ENCODE results near the genes HSD17B8, VPS52, SMIM40, KIFC1 and BAK1.

- RAMPAGE, long total RNA: no peak
- RRBS: 28% methylated on average over 20 of the region's 47 CpGs
Measured at GRCh38 chr6:33079919-33081017, 4.5 kb downstream of the HLA-DPB1 start.

DNA sequence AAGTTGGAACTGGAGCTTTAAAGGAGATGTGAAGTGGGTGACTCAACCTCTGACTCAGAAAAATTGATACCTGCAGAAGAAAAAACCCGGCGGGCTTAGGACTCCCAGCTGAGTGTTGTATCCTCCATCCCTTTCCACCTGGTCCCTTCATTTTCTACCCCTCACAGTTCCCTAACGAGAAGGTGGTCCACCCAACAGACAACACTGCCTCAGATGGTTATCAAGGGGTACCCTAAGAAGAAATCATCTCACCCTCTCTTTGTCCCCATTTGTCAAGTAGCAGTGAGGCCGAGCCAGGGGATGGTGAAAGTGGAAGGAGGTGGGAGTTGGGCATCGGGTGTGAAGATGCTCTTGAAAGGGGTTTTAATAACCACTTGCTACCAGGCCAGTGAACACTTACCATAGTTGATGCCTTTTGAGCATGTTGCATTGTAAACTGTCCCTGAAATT, 13.0 kb downstream of the HLA-DPB1 start:
- RAMPAGE, long total RNA: no peak
- RRBS: no CpG with 5 or more reads among the region's 5 CpGs

- RAMPAGE, long total RNA: no peak
- RRBS: no CpG with 5 or more reads among the region's 11 CpGs
Measured at GRCh38 chr6:33160602-33161303, 31.5 kb downstream of the COL11A2 start.

DNA sequence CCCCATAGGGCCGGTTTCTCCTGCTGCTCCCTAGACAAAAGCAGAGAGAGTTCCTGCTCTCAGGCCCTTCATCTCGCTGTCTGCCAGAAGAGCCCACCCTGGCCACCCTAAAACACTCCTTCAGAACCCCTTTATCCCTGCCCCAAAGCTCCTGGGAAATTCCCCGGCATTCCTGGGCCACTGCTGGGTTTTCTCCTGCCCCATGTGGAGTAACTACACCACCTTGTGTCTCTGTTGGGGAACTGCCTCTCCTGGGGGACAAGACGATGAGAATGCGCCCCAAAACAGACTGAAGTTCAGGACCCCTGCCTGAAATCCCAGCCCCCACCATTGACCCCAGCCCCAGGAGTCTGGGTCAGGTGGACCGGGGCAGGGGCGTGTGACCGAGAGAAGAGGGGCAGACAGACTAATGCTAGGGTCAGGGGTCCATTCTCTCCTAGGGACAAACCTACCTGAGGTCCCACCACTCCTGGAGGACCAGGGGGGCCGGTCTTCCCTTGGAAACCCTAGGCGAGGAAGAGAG, 19.6 kb downstream of the COL11A2 start:
- RAMPAGE, long total RNA: no peak
- RRBS: no CpG with 5 or more reads among the region's 10 CpGs

GRCh38 chr6:33197615-33197960, 2.9 kb downstream of the RXRB start:
- RAMPAGE, long total RNA: no peak
- RRBS: no CpG with 5 or more reads among the region's 12 CpGs

GRCh38 chr6:33204625-33205158, at the start of gene HSD17B8:
Gene HSD17B8, plus strand, starts transcription at chr6:33204655.
- RAMPAGE, long total RNA: no peak
- RRBS: 1% methylated on average over 9 of the region's 34 CpGs

- RAMPAGE, long total RNA: no peak
- RRBS: no CpG with 5 or more reads among the region's 18 CpGs
Measured at GRCh38 chr6:33205159-33205886, 868 bp downstream of the HSD17B8 start.

- RAMPAGE, long total RNA: start-site peak on the plus strand at chr6:33272074-33272084, 30,665 and 284 reads in 2 replicates
- RRBS: 1% methylated on average over 20 of the region's 43 CpGs
Measured at GRCh38 chr6:33271524-33272200, at the start of gene VPS52. Gene VPS52, minus strand, starts transcription at chr6:33271876.

- RAMPAGE, long total RNA: no peak
- RRBS: 54% methylated on average over 12 of the region's 43 CpGs
Measured at GRCh38 chr6:33314841-33315546, 1.1 kb upstream of the TAPBP start.

DNA sequence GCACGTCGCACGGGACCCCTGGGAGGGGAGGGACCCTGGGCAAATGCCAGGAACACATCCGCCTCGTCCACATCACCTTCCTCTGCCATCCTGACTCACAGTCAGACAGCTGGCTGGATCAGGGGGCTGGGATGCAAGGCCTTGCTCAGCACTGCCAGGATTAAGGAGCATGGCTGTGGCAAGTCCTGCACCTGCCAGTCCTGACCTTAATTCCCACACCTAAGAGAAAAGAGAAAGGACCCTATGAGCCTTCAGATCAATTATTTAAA, at the start of gene SMIM40:
Gene SMIM40 (minus strand): TSS at position 103 of the 269 bp plus-strand sequence.
- RAMPAGE, long total RNA: no peak
- RRBS: no CpG with 5 or more reads among the region's 5 CpGs

GRCh38 chr6:33391753-33392724, at the start of gene KIFC1:
Gene KIFC1, plus strand, starts transcription at chr6:33391823.
- RAMPAGE, long total RNA: no peak
- RRBS: 2% methylated on average over 29 of the region's 53 CpGs

GRCh38 chr6:33427422-33428443, 7.9 kb downstream of the SYNGAP1 start:
- RAMPAGE, long total RNA: no peak
- RRBS: 4% methylated on average over 47 of the region's 103 CpGs

DNA sequence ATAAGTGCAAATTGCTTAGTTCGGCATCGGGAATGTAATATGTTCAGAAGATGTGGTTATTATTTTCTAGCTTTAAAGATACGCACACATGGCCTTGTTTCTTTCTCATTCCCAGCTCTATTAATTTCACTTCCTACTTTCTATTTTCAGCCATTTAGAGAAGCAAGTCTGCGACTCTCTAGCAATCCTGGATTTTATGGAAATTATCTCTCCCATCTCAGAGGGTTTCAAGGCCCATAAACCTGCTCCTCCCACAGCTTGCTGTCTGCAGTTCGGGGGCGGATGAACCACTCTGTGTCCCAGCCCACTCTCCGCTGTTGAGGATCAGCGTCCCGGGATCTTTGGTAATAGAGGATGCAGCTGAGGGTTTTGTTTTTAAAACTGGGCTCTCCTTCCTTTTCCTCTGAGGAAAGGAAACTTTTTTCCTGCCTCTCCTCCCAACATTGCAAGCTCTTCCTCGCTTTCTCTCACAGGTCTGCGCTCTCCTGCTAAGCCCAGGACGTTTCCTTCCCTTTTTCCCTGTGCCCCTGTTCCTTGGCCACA, 54.6 kb downstream of the ZBTB9 start:
- RAMPAGE, long total RNA: no peak
- RRBS: no CpG with 5 or more reads among the region's 12 CpGs

- RAMPAGE, long total RNA: no peak
- RRBS: 2% methylated on average over 11 of the region's 23 CpGs
Measured at GRCh38 chr6:33579874-33580700, at the start of gene BAK1. Gene BAK1, minus strand, starts transcription at chr6:33580276.

- RAMPAGE, long total RNA: no peak
- RRBS: no CpG with 5 or more reads among the region's 4 CpGs
Measured at GRCh38 chr6:33597877-33598461, 17.9 kb upstream of the BAK1 start.

- RAMPAGE, long total RNA: no peak
- RRBS: 3% methylated on average over 45 of the region's 97 CpGs
Measured at GRCh38 chr6:33633361-33634371, 12.5 kb downstream of the ITPR3 start.

- RAMPAGE, long total RNA: no peak
- RRBS: no CpG with 5 or more reads among the region's 20 CpGs
Measured at GRCh38 chr6:33705609-33706770, 5.5 kb downstream of the UQCC2 start.

GRCh38 chr6:33731664-33732741, 14.7 kb downstream of the IP6K3 start:
- RAMPAGE, long total RNA: no peak
- RRBS: no CpG with 5 or more reads among the region's 18 CpGs

DNA sequence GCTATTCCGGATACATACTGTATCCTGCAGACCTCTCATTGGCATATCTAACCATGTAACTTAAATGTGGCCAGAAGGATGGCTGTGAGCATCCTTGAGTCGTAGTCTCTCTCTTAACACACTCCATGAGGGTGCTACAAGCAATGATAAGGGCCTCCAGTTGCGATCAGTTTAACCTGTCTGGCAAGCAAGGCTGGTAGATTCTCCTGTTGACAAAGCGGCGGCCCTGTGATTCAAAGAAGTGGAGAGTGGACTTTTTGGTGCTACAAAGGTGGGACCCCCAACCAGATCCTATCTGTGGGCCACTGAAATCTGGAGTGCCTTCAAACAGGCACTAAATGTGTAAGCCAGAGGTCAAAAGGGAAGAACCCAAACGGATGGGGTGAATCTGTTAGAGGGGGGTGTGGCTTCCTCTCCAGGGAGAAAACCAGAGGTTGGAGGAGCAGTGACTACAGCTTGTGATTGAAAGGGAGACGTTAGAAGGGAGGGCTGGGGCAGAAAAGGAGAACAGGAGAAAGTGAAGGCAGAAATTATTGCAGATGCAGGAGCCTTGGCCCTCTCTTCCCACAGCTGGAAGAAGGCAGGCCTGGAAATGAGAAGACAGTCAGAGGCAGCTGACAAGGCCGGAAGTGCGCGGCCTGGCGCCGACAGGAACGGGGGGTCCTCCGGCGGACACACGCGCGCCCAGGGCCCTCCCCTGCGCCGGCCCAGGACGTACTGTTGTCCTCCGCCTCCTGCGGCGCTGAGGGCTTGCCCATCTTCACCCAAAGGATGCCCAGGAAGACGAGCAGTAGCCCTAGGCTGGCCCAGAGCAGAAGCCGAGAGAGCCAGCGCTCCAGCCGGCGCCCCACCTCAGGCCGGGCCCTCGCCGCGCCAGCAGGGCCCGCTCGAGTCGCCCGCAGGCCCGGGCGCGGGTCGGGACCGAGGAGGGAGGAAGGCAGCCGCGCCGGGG, 991 bp downstream of the LEMD2 start:
- RAMPAGE, long total RNA: no peak
- RRBS: 2% methylated on average over 29 of the region's 45 CpGs

DNA sequence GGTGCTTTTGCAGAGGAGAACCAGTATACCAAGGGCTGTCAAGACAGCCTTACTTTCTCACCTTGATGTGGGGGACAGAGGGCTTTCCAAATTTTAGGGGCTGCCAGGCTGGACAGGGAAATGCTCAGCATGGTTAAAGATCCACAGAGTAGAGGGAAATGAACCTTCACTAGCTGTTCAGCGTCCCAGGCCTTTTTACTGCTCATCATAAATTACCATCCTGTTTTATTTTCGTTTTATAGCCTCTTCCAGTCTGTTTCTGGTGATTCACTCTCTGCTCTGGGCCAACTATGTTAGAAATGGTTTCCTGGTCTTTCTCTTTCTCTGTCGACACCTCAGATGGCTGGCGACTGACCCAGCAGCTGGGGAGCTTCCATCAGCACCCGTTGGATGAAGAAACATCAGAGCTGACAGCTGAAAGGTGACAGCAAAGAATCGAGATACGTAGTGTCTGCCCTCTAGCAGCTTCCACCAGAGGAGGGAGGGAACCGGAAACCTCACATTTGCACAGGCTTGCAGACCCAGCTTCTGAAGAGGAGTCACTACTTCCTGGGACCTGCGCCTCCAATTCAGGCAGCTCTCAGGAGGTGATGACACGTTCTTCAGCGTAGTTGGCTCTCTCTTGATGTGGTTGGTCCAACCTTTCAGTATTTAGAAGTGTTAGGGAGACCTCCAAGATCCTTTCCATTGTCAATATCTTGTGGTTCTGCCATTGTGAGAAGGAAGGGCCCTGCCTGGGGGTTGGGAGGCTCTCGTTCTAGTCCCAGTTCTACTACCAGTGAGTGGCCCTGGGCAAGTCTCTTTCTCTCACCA, 82.9 kb upstream of the MLN start:
- RAMPAGE, long total RNA: no peak
- RRBS: no CpG with 5 or more reads among the region's 12 CpGs

All from epithelial cell of proximal tubule (primary cell).